HCT116 (cell line): Measurements from ENCODE around the gene LEPR.

- RRBS, result no CpG with 5 or more reads among the region's 4 CpGs
Observed at GRCh38 chr1:64773207-64773613, 28.3 kb downstream of the RAVER2 start.

- RRBS, result no CpG with 5 or more reads among the region's 10 CpGs
Observed at GRCh38 chr1:64846532-64847126, 101.8 kb downstream of the RAVER2 start.

DNA sequence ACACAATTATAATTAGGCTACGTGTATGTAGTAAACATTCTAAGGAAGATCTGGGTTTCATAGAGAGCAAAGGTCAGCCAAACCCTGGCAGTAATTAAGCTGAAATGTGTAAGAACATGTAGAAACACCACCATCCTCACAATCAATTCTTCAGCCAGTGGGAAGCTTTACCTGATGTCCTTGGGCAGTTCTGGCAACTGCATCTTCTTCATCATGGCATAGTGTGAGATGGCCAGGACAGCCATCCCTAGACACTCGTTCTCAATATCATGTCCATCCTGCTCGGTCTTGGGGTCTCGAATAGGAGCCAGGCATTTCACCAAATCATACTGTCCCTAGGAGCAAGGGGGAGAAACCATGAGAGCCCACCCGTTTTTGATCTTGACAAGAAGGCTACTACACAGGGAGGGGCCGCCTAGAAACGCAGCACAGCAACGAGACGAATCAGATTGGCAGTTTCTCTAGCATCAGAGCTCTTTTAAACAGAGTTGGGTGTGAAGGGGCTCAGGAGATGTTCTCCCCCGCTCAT, 97.1 kb downstream of the JAK1 start:
- RRBS, result no CpG with 5 or more reads among the region's 10 CpGs

GRCh38 chr1:64933066-64934248, 32.9 kb downstream of the JAK1 start:
- RRBS, result no CpG with 5 or more reads among the region's 15 CpGs

GRCh38 chr1:64939968-64940403, 26.4 kb downstream of the JAK1 start:
- RRBS, result no CpG with 5 or more reads among the region's 3 CpGs

DNA sequence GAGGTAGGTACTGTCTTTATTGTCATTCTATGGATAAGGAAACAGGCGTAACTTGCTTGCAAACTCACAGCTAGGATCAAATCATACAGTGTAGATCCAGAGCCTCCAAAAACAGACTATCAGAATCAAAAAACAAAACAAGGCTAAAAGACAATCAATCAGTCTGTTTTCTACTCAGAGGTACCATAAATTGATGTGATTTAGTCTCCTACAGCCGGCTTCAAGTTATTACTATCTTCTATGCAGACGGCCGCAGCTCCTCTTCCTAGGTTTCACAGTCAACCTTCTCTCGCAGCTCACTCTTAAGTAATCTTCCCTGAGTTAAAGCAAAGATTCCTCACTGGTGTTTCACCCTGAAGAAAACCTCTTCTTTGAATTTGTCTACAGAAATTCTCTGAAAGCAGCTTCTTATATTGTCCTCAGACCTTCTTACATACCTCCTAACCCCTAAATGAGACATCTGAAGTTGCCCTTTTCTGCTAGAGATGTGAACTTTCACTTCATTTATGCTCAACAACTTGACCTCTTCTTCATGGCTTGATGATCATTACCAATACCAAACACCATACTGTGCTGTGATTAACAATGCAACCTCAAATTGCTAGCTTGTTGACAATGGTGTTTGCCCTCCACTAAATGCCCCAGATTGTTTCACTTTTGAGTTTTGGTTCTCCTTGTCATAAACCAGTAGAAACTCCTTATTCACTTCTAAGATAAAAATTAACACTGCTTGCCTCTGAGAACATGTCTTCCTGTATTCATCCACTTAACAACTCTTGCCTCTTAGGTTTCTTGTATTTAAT, 5.8 kb downstream of the JAK1 start:
- RRBS, result no CpG with 5 or more reads among the region's 5 CpGs

- RRBS, result no CpG with 5 or more reads among the region's 7 CpGs
Observed at GRCh38 chr1:64963343-64964094, 2.8 kb downstream of the JAK1 start.

GRCh38 chr1:65065571-65065964, 82.4 kb upstream of the AK4 start:
- RRBS, result no CpG with 5 or more reads among the region's 5 CpGs

- RRBS, result no CpG with 5 or more reads among the region's 6 CpGs
Observed at GRCh38 chr1:65069239-65069670, 78.7 kb upstream of the AK4 start.

DNA sequence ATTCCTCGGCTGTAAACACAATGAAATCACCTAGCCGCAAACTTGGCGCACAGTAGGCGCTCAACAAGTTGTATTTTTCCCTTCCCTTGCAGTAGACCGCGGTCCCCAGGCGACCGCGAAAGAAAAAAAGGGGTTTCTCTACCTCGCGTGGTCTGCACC, 862 bp upstream of the AK4 start:
- RRBS, result no CpG with 5 or more reads among the region's 11 CpGs

GRCh38 chr1:65148509-65149853, 978 bp downstream of the AK4 start:
- RRBS, result under 1% methylated on average over 31 of the region's 88 CpGs

- RRBS, result no CpG with 5 or more reads among the region's 2 CpGs
Observed at GRCh38 chr1:65215617-65216081, 67.6 kb downstream of the AK4 start.

DNA sequence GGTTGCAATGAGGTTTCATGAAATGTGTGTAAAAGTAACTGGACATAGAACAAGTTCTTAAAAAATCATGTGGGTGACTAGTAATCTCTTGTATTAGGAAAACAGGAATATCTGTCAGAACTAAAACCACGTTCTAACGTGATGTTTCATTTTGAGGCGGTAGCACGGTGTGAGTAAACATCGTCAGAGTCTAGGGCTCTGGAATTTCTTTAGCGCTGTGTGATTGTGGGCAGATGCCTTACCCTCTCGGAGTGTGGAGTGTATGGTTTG, 55.4 kb upstream of the DNAJC6 start:
- RRBS, result no CpG with 5 or more reads among the region's 7 CpGs

GRCh38 chr1:65420399-65421296, at the start of gene LEPR:
Gene LEPR (plus strand): TSS chr1:65420668.
- RRBS, result 2% methylated on average over 29 of the region's 77 CpGs

- RRBS, result no CpG with 5 or more reads among the region's 10 CpGs
Observed at GRCh38 chr1:65422214-65423086, 2.0 kb downstream of the LEPR start.

- RRBS, result no CpG with 5 or more reads among the region's 2 CpGs
Observed at GRCh38 chr1:65423599-65424282, 3.3 kb downstream of the LEPR start.

- RRBS, result no CpG with 5 or more reads among the region's 4 CpGs
Observed at GRCh38 chr1:65484335-65484886, 63.9 kb downstream of the LEPR start.

- RRBS, result no CpG with 5 or more reads among the region's 5 CpGs
Observed at GRCh38 chr1:66309237-66309689, 224.7 kb upstream of the SGIP1 start.

DNA sequence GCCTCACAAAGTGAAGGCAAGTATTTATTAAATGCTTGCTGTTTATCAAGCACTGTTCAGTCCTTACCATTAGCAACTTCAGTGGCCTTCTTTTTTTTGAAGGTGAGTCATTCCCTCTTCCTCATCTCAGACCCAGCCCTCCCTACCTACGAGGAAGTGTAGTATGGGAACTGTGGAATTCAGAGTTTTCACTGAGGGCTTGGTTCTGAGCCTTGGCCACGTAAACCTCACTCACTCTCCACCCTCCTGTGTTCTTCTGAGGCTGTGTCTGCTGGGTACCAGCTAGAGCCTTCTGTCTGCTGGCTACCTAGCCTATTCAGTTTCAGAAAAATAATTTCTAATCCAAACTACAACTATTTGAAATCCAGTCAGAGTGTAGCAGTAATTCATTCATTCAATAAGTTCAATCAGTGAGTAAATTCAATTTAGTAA, 218.2 kb upstream of the SGIP1 start:
- RRBS, result no CpG with 5 or more reads among the region's 2 CpGs

DNA sequence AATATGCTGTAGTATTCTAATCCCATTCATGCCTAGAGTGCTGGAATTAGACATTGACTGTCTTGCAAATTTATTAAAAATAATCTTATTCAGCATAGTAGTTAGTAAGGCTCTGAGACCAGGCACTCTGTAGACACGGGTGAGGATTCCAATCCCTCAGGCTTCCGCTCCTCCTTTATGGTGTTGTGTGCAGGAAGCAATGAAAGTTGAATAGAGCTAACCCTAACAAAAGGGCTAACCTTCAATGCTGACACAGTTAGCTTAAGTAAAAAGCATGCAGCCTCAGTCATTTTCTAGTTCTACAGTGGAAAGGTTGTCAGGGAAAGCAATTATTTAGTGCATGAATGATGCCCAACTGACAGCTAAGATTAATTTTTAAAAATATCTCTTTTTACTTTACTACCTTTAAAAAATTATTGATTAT, 199.6 kb upstream of the SGIP1 start:
- RRBS, result no CpG with 5 or more reads among the region's 2 CpGs